Spleen (tissue), 7 donors: Measurements from ENCODE around the genes CD14 and PCDHA7.

DNA sequence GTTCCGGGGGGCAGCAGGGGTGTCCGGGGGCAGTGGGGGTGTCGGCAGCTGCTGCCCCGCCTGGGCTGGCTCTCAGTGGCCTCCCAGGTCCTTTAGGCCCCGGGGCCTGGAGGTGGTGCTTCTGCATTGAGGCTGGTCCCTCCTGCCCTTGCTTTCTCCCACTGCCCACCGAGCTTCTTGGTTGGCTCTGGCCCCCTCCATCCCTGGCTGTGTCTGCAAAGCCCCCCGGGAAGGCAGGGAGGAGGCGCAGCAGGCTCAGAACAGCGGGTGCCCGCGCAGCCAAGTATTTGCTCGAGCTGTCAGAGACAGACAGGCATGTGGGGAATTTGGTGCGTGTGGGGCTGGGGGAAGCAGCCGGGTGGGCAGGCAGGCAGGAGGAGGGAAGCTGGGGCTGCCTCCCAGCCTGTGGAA lies 11.5 kb downstream of the CXXC5 start:
- PRO-cap, 4 experiments, result no peak in any of the 4 experiments
- RAMPAGE, long total RNA, 4 experiments, result no peak in any of the 4 experiments

DNA sequence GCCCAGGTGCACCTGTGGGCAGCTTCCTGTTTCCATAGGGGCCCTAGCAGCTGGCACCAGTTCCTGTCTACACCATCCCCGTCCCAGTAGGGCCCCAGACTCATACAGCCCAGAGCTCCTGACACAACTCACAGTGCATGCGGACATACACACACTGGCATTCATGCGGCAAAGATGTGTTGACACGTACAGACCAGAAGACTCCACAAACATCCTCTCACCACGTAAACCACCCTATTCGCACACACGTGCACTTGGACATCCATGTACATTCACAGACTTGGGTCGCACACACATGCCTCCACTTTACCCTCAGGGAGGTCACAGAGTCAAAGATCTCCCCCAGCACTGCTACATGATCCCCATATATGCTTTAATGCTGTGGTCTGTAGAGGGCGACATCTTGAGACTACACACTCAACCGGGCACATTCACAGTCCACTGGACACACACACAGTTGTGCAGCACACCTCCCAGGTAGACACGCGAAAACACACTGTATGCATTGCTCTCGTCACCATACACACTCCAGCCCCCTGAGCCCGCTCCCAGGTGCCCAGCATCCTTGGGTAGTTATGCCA lies 22.4 kb downstream of the CXXC5 start:
- PRO-cap, 4 experiments, result no peak in any of the 4 experiments
- RAMPAGE, long total RNA, 4 experiments, result no peak in any of the 4 experiments

GRCh38 chr5:139690173-139691302 lies 42.4 kb downstream of the CXXC5 start:
- PRO-cap, 4 experiments, result peak in 1 of 4 experiments; most common minus-strand start chr5:139690490 (in 1)
- RAMPAGE, long total RNA, 4 experiments, result no peak in any of the 4 experiments

DNA sequence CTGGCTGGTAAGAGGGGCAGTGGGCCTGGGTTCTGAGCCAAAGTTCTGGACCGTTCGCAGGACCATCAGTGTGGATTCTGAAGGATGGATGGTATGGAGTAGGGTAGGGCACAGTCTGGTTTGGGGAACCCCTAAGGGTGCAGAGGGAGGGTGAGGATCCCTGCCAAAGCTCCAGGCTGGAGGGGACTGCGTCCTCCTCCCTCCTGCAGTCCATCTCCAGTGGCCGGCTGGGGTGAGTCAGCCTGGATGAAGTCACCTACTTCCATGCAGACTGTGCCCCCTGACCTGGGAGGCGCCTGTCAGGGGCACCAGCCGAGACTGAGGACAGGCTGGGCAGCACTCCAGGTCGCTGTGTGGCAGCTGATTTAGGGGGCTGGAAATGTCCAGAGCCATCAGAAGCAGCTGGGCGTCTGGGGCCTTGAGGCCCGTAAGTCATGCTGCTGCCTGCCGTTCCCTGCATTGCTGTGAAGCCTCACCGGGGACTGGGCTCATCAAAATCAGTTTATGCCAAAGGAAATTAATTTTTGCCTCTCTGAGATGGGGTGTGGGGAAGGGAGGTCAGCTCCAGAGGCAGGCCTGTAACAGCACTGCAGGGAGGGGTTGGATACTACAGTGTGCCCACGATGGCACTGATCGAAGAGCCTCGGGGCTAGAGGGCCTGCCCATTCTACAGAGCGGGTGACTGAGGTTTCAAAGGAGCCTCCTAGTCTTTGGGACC lies 70.5 kb upstream of the PSD2 start:
- PRO-cap, 4 experiments, result peak in 1 of 4 experiments; most common minus-strand start position 221 of the sequence (in 1)
- RAMPAGE, long total RNA, 4 experiments, result no peak in any of the 4 experiments

DNA sequence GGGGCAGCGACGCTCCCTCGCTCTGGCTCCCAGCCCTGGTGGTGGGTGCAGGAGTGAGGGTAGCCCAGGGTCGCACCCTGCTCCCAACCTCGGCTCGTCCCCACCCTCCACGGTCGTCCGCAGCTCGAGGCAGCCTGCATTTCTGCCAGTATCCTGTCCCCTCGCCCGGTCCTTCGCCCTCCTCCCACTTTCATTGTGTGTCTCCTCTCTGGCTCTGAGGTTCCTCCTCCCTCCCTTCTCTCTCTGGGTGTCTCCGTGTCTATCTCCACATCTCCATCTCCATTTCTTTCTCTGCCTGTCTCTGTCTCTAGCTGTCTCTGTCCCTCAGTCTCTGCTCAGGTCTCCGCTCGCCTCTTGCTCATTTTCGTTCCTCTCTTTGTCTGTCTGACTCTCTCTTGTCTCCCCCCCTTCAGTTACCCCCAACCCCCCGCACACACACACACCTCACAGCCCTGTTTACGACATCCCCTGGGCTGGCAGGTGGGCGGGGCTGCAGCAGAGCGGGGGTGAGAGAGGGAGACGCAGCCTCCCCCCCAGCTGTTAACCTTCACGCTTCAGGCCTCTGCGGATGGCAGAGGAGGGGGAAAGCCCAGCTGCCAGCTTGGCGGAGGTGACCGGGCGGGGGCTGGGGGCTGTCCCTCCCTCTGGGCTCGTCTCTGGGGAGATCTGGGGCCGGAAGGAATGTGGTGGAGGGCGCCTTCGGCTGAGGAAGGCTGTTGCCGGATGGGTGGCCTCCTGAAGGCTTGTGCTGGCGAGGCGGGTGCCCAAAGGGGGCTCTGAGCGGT lies 48.6 kb upstream of the PSD2 start:
- PRO-cap, 4 experiments, result peak in 4 of 4 experiments; most common plus-strand start position 571 of the sequence (in 3); most common minus-strand start position 382 of the sequence (in 2)
- RAMPAGE, long total RNA, 4 experiments, result no peak in any of the 4 experiments

DNA sequence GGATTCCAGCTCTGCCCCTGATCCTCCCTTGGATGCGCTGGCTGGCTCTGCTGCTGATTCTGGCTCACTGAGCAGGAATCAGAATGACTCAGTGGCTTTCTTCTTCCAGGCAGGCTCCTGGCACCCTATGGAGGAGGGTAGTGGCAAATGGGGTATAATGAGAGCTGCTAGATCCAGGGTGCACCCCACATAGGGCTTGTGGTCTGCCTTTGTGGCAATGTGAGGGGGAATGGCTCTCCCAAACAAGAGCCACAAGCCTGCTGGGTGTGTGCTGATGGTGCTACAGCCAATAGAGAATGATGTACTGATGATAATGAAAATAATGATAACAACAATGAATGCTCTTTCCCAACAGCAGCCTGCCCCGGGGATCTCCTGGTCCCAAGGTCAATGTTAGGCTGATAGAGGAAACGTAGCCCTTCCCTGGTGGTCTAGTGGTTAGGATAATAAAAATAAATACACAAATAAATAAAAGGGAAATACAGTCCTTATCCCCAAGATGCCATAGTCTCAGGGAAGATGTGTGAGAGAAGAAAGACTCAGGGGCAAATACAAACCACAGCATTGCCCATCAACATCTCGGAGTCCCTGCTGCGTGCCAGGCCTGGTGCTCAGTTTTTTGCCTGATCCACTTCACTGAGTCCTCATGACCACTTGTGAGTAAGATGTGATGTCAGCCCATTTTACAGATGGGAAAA lies 34.9 kb upstream of the PSD2 start:
- PRO-cap, 4 experiments, result peak in 2 of 4 experiments; most common plus-strand start position 417 of the sequence (in 2)
- RAMPAGE, long total RNA, 4 experiments, result no peak in any of the 4 experiments

DNA sequence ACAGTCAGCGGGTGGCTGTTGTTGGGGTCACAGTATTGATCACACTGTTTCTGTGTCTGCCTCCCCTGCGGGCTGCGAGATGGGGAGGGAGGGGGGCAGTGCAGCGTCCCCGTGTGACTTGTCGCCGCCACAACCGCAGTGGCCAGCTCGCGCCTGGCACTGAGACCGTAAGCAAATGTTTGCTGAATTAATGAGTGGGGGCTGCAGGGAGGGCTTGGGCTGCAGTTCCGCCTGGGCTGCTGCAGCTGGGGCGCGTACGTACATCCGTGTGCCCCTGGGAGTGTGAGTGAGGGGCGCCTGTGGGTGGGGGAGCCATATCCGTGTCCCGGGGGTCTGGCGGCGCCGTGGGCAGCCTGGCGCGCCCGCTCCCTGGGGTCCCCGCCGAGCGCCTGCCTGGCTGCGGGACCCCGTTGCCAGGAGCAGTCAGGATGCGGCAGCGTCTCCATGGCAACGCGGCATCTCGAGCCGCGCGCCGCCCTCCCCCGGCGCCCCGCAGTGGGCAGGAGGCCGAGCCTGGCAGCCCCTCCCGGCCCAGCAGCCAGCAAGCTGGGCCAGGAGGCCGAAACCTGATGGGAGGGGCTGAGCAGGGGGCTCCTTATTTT lies 31.4 kb upstream of the PSD2 start:
- PRO-cap, 4 experiments, result no peak in any of the 4 experiments
- RAMPAGE, long total RNA, 4 experiments, result no peak in any of the 4 experiments

DNA sequence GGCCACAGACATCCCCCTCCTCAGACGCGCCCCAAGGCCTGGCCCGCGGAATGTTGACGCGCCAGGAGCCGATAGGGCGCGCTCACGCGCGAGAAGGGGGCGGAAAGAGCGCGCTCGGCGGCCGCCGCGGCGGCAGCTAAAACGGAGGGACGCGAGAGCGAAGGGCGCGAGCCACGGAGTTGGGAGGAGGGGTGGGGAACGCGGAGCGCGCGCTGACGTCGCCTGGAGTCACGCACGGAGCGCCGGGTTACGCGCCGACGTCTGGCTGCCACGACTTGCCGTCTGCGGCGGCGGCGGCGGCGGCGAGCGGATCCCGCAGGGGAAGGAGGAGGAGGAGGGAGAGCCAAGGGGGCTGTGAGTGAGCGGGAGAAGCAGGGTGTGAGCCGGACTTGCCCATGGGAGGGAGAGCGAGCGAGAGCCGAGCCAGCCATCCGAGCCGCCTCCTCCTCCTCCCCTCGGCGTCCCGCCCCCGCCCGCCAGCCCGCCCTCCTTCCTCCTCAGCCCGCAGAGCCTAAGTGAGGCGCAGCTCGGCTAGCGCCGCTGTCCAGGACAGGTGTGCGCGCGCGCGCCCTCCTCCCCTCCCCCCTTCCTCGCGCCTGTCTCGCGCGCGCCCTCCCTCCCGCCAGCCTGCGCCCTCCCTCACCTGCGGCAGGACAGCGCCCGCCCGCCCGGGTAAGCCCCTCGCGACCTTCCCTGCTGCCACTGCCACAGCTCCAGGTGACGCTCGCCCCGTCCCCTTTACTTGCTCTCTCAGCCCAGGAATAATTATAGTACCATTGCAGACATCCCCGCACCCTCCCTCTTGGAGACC lies 6.2 kb upstream of the PURA start:
- PRO-cap, 4 experiments, result peak in 4 of 4 experiments; most common plus-strand start position 250 of the sequence (in 3); most common minus-strand start position 181 of the sequence (in 4)
- RAMPAGE, long total RNA, 4 experiments, result start-site peak on the plus strand in 3 of 4 experiments, centred at positions 257 to 418 of the sequence, 34 to 55 reads per replicate; start-site peak on the minus strand in 1 of 4 experiments, centred at positions 132 to 563 of the sequence, 6 to 8 reads per replicate

GRCh38 chr5:140126898-140127837 lies 1.4 kb downstream of the IGIP start:
- PRO-cap, 4 experiments, result no peak in any of the 4 experiments
- RAMPAGE, long total RNA, 4 experiments, result start-site peak on the plus strand in 1 of 4 experiments, at chr5:140127182-140127401 at its widest, 8 to 9 reads per replicate

GRCh38 chr5:140145617-140146589 lies 20.2 kb downstream of the IGIP start:
- PRO-cap, 4 experiments, result peak in 1 of 4 experiments; most common plus-strand start chr5:140145907 (in 1); most common minus-strand start chr5:140146023 (in 1)
- RAMPAGE, long total RNA, 4 experiments, result no peak in any of the 4 experiments

DNA sequence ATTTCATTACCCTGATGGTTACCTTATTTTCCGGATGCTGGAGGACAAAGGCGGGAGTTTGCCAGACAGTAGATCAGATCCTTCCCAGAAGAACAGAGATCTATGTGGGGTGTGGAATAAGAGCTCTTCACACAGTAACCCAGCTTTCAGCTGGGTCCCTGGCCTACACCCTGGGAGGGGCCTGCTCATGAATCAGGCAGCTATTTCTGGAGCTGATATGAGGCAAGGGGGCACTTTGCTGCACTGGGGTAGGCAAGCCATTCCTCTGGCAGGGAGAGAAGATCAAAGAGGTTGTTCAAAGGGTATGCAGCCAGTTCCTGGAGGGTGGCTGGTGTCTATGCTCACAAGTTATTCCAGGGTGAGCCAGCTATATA lies 48.6 kb downstream of the CYSTM1 start:
- PRO-cap, 4 experiments, result no peak in any of the 4 experiments
- RAMPAGE, long total RNA, 4 experiments, result no peak in any of the 4 experiments

DNA sequence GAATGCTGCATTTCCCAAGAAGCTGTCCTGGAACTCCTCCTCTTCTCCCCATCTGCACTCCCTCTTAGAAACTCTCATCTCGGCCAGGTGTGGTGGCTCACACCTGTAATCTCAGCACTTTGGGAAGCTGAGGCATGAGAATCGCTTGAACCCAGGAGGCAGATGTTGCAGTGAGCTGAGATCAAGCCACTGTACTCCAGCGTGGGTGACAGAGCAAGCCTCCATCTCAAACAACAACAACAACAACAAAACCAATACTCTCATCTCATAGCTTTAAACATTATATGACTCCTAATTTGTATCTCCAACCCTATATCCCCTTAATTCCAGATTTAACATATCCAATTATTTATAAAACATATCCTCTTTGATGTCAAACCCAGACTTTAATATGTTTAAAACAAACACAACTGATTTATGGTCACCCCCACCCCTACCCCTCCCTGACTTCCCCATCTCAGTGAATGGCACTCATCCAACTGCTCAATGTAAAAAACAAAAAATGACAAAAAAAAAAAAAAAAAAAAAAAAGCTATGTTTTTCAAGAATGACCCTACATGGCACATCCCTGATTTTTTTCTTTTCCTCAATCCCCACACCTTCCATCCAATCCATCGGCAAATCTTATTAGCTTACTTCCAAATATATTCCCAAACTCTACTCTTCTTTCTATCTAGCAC lies 46.6 kb downstream of the PFDN1 start:
- PRO-cap, 4 experiments, result no peak in any of the 4 experiments
- RAMPAGE, long total RNA, 4 experiments, result no peak in any of the 4 experiments

- PRO-cap, 4 experiments, result no peak in any of the 4 experiments
- RAMPAGE, long total RNA, 4 experiments, result no peak in any of the 4 experiments
Observed at GRCh38 chr5:140293805-140294228, 9.1 kb downstream of the PFDN1 start.

DNA sequence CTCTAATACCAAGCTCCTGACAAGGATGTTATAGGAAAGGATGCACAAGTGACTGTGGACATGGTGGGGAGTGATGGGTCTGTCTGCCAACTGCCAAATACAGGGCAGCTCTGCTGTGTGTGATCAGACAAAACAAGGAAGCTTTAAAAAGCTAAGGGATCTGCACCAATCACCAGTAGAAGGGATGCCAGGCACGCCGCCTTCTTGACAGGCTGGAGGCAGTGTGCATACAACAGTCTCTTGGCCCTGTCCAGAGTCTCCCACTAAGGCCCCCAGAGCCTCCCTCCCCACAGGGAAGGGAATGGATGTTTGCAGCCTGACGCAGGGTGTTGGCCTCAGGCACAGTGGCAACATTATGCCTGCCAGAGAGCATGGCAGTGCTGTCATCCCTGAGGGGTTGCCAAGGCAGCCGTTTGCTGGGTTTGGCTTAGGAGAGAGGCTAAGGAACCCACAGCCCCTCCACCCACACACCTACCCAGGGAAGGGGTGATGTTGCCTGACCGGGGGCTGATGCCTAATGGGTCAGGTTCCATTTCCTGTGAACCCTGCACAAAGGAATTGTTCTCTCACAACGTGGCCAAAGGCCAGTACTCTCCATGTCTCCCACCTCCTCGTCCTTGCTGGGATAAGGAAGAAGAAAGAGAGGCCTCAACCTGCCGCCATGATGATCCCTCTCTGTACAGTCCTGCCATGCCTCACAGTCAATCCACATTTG lies 4.8 kb downstream of the HBEGF start:
- PRO-cap, 4 experiments, result no peak in any of the 4 experiments
- RAMPAGE, long total RNA, 4 experiments, result no peak in any of the 4 experiments

DNA sequence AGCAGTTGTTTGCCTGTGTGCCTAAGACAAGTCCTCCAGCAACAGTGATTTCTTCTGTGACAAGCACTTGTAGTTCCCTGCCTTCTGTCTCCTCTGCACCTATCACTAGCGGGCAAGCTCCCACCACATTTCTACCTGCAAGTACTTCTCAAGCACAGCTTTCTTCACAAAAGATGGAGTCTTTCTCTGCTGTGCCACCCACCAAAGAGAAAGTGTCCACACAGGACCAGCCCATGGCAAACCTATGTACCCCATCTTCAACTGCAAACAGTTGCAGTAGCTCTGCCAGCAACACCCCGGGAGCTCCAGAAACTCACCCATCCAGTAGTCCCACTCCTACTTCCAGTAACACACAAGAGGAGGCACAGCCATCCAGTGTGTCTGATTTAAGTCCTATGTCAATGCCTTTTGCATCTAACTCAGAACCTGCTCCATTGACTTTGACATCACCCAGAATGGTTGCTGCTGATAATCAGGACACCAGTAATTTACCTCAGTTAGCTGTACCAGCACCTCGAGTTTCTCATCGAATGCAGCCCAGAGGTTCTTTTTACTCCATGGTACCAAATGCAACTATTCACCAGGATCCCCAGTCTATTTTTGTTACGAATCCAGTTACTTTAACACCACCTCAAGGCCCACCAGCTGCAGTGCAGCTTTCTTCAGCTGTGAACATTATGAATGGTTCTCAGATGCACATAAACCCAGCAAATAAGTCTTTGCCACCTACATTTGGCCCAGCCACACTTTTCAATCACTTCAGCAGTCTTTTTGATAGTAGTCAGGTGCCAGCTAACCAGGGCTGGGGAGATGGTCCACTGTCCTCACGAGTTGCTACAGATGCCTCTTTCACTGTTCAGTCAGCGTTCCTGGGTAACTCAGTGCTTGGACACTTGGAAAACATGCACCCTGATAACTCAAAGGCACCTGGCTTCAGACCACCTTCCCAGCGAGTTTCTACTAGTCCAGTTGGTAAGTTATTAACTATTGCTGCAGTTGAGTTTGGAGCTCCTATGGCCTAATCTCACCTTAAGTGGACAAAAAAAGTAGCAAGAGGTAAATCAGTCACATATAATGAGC lies 18.3 kb upstream of the EIF4EBP3 start:
- PRO-cap, 4 experiments, result no peak in any of the 4 experiments
- RAMPAGE, long total RNA, 4 experiments, result no peak in any of the 4 experiments

GRCh38 chr5:140609082-140609629 lies 23.8 kb downstream of the CD14 start:
- PRO-cap, 4 experiments, result no peak in any of the 4 experiments
- RAMPAGE, long total RNA, 4 experiments, result no peak in any of the 4 experiments

DNA sequence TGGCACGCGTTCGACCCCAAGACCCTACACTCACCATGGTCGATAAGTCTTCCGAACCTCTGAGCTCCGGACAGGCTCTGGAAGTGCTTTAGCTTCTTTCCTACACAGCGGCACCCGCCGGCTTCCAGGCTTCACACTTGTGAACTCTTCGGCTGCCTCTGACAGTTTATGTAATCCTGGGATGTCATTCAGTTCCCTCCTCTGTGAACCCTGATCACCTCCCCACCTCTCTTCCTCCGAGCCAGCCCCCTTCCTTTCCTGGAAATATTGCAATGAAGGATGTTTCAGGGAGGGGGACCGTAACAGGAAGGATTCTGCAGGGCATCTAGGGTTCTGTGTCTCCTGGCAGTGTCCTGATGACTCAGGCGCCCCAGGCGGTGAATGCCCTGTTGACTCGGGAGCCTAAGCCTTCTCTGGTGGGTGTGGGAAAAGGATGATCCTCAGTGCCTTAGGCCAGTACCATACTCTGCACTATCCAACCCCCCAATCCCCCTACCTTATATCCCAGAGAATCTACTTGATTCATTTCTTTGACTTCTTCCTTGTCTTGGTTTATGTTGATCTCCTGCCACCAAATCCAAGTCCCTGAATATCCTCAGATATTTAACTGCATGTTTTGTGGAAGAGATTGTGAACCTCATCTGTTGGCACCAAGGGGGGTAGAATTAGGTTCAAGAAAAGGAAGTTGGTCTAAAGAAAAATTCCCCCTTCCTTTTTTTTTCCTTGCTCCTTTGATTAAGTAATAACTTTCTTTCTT lies at the start of gene CD14:
CD14 (minus strand) TSS at position 141 of the 757 bp plus-strand sequence.
- PRO-cap, 4 experiments, result peak in 4 of 4 experiments; most common plus-strand start position 356 of the sequence (in 2); most common minus-strand start position 139 of the sequence (in 4)
- RAMPAGE, long total RNA, 4 experiments, result start-site peak on the minus strand in 4 of 4 experiments, centred at positions 155 to 612 of the sequence, 14 to 943 reads per replicate

DNA sequence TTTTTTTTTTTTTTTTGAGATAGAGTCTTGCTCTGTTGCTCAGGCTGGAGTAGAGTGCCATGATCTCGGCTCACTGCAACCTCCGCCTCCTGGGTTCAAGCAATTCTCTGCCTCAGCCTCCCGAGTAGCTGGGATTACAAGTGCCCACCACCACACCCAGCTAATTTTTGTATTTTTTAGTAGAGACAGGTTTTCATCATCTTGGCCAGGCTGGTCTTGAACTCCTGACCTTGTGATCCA lies 737 bp upstream of the CD14 start:
- PRO-cap, 4 experiments, result no peak in any of the 4 experiments
- RAMPAGE, long total RNA, 4 experiments, result no peak in any of the 4 experiments

- PRO-cap, 4 experiments, result no peak in any of the 4 experiments
- RAMPAGE, long total RNA, 4 experiments, result no peak in any of the 4 experiments
Observed at GRCh38 chr5:140834020-140834399, at the start of gene PCDHA7. Gene PCDHA7 (plus strand): TSS chr5:140834269.

GRCh38 chr5:141121963-141122313 lies 320 bp downstream of the PCDHB4 start:
- PRO-cap, 4 experiments, result no peak in any of the 4 experiments
- RAMPAGE, long total RNA, 4 experiments, result no peak in any of the 4 experiments